ENCODE measurements around the gene CSH1.

- PRO-cap = no peak
These were observed at the start of gene CSH1 for GRCh38 chr17:63896348-63896869. Gene CSH1, minus strand, starts transcription at chr17:63896574.

- PRO-cap = no peak
These were observed 1.7 kb downstream of the CD79B start for GRCh38 chr17:63930343-63930876.

- PRO-cap = no peak
These were observed 9.6 kb upstream of the PRR29 start for GRCh38 chr17:63988495-63988982.

DNA sequence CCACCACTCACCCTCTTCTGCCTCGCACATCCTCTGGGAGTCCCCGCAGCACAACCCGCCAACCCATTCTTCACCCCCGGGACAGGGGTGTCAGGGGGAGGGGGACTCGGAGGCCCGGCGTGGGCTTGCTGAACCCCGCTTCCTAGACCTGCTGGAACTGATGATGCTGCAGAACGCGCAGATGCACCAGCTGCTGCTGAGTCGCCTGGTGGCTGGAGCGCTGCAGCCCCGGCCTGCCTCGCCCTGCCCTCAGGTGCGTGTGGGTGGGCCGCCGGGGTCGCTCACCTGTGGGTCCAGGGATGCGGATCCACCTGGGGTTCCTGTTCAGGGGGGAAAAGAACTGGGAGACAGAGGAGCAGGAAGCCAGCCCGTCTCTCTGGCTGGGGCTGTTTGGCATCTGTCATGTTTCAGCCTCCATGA is 681 bp downstream of the PRR29 start:
- PRO-cap = no peak

DNA sequence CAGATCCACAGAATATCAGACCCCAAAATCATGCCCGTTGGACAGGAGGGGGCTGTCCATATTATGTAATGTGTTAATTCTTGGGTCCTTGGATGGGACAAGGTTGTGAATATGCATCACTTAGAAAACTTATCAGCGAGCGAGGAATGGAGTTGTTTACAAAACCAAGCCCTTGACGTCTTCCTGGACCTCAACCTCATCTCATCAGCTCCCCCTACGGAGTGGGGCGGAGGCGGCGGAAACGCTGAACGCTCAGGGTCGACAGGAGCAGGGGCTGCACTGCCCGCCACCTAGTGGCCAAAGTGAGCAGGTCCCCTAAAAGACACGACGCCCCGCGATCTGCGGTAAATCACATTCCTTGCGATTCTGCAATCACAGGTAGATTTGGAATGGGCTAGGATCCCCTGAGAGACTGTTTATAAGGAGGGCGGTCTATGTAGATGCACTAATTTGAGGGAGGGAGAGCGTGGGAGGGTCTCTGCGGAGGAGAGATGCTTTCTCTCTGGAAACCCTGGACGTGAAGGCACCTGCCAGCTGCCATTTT is 5.3 kb upstream of the ICAM2 start:
- PRO-cap = no peak

GRCh38 chr17:64085346-64086505 is 44.2 kb downstream of the ERN1 start:
- PRO-cap = no peak

DNA sequence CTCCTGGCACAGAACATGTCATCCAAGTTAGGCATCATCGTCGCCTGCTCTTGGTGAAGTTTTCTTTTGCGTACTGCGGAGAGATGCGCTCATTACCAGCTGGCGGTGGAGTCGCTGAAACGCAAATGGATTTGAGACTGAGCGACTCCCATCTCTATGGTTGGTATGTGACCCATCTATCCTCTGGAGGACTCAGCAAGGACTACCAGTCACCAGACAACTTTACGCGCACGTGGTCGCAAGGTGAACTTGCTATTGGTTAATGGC is 15.6 kb upstream of the ERN1 start:
- PRO-cap = bidirectional peak, plus-strand start outside the sequence, minus-strand start at position 127 of the sequence

GRCh38 chr17:64145907-64146041 is 15.8 kb upstream of the ERN1 start:
- PRO-cap = bidirectional peak, plus-strand start at chr17:64145970, minus-strand start at chr17:64145766

DNA sequence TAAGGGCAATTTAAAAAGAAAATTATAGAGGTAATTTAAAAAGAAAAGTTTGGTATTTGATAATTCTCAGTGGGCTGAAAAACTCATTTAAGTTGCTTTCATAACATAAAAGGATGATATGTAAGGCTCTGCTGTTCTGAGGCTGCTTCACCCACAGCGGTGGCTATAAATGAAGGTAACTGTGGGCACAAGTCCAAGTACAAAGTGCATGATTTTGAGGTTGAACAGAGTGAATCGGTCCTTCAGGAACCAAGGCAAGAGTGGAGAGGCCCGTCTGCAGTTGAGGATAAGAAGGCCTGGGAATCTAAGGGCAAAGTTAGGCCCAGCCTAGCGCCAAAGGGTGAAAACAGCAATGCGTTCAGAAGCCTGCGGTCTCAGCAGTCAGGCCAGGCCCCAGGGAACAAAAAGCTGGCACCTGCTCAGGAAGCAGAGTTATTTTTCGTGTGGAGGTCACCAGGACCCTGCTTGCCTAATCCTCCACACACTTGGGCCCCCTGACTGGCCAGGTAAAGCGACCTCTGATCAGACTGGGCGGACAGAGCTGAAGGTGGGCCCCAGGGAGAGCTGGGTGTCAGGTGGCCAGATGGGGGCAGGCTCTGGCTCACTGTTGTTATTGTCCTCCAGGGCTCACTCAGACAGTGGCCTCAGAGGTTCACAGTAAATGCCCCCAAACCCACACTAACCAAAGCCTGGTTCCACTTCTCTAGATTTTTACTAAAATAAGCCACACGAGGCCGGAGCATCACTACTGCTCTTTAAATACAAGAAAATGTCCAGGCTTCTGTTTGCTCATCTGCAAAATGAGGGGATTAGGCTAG is 46.5 kb downstream of the TEX2 start:
- PRO-cap = no peak

- PRO-cap = no peak
These were observed 58.0 kb upstream of the TEX2 start for GRCh38 chr17:64321127-64321440.

GRCh38 chr17:64387558-64387887 is 3.1 kb downstream of the PECAM1 start:
- PRO-cap = bidirectional peak, plus-strand start at chr17:64387737, minus-strand start at chr17:64387721

GRCh38 chr17:64496702-64496953 is 226 bp downstream of the POLG2 start:
- PRO-cap = no peak

DNA sequence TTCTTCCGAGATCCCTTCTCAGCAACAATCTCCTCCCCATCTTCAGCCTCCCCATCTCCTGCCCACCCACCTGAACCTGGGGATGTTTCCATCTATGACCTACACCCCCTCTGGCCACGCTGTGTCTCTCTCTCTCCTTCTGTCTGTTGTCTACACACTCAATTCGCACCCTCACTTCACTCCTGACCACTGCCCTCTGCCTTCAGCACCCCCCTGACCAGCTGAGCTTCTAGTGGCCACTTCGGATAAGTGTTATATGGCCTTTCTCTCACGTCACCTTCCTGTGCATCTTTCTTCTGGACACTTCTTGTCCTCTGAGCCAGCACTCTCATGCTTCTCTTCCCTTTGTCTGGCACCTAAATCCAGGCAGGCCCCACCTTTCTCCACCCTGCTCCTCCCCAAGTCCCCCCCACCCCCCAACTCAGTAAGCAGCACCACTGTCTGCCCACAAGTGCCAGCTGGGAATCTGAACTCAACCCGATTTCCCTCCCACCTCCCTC is 113.2 kb upstream of the SMURF2 start:
- PRO-cap = no peak

DNA sequence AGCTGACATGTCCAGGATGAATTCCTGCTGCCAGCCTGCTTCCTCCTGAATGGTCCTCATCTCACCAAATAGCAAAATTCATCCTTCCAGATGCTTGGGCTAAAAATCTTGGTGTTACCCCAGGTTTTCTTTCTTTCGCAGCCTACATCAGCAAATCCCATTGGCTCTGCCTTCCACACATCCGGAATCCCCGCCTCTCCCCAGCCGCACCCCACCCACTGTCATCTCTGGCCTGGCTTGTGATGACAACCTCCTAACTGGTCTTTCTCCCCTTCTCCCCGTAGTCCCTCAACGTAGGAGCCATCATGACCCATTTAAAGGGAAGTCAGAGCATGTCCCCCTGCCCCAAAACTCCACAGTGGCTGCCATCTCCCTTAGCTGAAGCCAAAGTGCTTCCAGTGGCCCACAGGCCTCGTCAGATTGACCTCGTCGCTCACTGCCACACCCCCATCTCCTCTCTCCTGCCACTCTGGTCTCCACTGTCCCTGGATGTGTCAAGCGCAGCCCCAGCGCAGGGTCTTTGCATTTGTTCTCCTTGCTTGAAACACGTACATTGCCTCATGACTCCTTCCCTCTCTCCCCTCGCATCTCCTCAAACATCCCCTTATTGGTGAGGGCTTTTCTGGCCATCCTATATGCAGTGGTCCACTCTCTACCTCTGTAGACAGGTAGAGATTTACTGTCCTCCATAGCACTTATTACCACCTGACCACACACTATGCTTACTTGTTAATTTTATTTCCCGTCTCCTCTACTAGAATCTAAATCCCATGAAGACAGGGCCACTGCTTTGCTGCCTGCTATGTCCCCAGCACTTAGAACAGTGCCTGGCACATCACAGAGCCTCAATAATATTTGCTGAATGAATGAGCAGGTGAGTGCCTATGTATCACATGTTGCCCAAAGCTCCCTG is 116.9 kb downstream of the LRRC37A3 start:
- PRO-cap = no peak

- PRO-cap = unidirectional peak, plus-strand start at chr17:64808710
These were observed 110.8 kb downstream of the LRRC37A3 start for GRCh38 chr17:64808294-64809072.

- PRO-cap = no peak
These were observed 22.0 kb downstream of the LRRC37A3 start for GRCh38 chr17:64897237-64897683.

- PRO-cap = bidirectional peak, plus-strand start at chr17:64986169, minus-strand start at chr17:64985940
These were observed 66.5 kb upstream of the LRRC37A3 start for GRCh38 chr17:64985548-64986328.

DNA sequence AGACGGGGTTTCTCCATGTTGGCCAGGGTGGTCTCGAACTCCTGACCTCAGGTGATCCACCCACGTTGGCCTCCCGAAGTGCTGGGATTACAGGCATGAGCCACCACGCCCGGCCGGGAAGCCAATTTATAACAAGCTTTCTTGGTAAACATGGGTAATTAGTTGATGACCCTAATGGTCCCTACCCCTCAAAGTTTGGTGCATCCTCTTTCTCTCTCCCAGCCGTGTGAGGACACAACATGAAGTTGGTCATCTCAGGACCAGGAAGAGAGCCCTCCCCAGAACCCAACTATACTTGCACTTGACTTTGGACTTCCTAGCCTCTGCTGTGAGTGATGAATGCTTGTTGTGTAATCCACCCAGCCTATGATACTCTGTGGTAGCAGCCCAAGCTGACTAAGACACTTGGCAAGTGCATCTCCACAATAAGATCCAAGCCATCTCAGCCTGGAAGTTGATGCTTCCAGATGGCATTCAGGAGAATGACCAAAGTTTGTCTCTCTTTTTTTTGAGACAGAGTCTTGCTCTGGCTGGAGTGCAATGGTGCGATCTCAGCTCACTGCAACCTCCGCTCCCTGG is 65.6 kb downstream of the GNA13 start:
- PRO-cap = no peak

DNA sequence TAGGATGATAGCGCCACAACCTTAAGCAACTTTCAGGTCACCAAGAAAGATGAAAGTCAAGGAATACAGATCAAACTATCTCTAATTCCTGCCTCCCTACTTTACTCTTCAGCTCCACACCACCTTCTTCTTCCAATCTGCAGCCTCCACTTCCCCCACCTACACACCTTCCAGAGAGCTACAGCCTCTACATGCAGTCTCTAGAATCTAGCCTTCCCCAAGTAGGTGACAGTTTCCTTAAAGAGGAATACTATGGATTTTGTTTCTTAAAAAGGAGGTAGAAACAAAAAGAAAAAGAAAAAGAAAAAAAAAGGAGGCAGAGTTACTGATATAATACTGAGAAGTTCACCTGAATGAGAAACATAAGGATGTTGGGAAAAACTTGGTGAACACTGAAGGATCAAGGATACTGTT is 27.9 kb downstream of the GNA13 start:
- PRO-cap = no peak

DNA sequence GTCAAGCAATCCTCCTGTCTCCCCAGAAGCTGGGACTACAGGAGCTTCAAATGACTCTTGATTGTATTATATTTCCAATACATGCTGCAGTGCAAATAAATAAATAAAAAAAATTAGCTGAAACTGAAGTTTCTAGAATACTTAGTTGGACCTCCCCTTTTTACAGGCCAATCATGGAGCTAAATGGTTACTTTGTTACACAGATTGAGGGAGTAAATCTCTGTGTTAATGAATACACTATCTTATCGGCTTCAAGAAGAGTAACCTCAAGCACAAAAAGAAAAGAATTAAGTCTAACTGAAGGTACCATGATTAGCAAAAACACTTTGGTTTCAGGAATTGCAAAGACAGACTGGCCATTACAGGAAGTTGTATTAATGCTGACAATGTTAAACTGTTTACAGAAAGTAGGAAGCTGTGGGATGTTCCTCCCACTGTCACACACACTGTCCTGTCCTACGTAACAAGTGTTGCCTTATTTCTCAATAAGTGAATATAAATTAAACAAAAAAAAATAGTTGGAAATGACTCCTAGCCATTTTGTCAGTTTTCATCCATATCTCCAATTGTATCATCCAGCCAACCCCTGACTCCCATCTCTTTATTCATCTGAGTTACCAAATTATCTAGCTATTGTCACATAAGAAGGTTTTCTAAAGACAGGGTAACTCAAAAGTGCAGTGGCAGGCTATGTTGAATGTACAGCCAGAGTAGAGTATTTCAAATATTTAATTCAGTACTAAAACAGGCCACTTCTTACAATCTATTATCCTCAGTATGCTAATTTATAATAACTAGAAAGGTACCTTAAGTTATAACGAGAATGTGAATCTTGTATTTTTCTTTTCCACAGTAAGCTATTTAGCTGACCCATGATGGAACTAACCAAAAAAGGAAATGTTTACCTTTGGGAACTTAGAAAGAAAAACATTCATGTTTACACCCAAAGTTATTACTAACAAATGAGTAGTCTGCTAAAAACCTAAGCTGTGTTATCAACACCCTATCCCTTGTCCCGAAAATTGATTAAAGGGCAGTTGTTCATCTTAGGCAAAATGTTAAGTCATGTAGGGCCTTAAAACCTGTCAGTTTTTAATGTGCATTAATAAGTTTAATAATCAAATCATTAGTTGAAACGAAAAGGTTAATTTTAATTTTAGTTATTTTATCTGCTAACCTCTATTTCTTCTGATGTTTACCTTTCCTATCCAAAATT is 8.4 kb downstream of the GNA13 start:
- PRO-cap = no peak

Measured in left lung (tissue), 1 donor.